LNCaP clone FGC (cell line): ENCODE measurements around a stretch of chr15.

DNA sequence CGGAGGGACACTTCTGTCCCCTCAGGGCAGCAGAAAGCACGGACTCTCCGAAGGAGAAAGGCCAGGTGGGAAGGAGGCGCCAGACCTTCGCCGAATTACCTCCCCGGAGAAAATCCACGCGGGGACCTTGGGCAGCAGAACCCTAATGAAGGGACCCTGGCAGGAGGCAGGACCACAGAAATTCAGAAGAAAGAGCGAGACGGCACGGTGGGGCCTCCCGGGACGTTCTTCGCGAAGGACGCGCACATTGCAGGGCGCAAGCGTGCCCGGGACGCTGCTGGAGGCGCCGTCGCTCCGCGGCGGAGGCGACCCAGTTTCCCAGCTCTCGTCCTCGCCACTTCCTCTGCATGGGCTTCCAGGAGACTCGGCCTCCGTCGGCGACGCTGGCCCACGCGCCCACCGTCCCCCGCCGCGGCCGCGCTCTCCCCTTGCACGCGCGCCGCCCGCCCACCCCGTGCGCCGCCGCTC, 31.9 kb upstream of the SMAD3 start:
- RRBS, 2 experiments = 78 to 81% methylated on average over 15 of the region's 53 CpGs

- RRBS, 2 experiments = no CpG with 5 or more reads among the region's 11 CpGs
Observed at GRCh38 chr15:67086376-67087218, 21.2 kb downstream of the SMAD3 start.

- RRBS, 2 experiments = no CpG with 5 or more reads among the region's 5 CpGs
Observed at GRCh38 chr15:67116860-67117450, 51.6 kb downstream of the SMAD3 start.

GRCh38 chr15:67118585-67119289, 53.3 kb downstream of the SMAD3 start:
- RRBS, 2 experiments = no CpG with 5 or more reads among the region's 6 CpGs

- RRBS, 2 experiments = no CpG with 5 or more reads among the region's 29 CpGs
Observed at GRCh38 chr15:67125084-67126381, 60.1 kb downstream of the SMAD3 start.

DNA sequence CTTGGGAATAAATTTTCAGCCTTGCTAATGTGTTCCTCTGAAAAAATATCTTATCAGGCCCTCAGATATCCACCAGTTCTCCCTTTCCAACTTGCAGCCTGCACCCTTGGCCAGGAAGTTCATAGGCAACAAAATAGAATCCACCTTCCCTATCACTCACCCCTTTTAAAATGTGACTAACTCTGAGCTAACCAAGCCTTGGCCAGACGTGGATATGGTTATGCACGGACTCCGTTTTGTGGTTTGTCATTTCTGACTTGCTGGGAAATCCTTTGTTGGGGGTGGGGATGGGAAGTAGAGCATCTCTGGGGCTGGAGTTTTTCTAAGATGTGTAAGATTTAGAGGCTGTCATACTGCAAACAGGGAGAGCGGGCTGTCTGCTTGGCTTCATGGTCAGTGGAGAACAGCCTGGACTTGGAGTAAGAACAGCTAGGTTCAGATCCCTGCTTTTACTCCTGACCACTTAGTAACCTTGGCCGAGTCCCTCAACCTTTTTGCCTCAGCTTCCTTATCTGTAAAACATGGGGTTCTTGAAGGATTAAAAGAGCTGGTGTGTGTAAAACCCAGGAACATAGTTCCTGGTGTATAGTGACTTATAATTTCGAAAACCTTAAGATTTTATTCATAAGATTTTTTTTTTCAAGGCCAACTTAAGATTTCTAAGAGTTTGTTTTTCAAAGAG, 62.6 kb downstream of the SMAD3 start:
- RRBS, 2 experiments = no CpG with 5 or more reads among the region's 6 CpGs

DNA sequence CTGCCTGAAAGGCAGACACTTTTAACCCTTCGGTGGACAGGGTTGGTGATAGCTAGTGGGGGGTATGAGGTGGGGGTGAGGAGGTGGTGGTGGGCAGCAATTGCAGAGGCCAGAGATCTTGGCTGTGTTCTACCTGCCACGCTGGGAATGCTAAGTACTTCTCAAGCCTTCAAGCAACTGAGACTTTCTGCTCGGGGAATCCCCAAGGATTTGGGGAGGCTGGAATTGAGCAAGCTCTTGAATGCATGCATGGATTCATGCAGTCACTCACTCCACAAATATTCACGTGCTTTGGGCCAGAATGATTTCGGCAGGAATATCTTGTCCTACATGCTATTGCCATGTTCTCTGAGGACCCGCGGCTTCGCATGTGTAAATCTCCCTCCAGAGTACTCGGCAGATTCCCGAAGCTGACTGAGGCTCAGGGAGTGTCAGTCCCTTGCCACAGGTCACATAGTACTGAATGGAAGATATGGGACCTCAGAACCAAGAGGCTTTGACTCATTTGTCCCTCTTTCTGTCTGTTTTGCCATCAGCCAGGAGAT, 65.5 kb downstream of the SMAD3 start:
- RRBS, 2 experiments = no CpG with 5 or more reads among the region's 10 CpGs

GRCh38 chr15:67137672-67138688, 72.6 kb downstream of the SMAD3 start:
- RRBS, 2 experiments = 89% methylated on average over 3 to 4 of the region's 20 CpGs

DNA sequence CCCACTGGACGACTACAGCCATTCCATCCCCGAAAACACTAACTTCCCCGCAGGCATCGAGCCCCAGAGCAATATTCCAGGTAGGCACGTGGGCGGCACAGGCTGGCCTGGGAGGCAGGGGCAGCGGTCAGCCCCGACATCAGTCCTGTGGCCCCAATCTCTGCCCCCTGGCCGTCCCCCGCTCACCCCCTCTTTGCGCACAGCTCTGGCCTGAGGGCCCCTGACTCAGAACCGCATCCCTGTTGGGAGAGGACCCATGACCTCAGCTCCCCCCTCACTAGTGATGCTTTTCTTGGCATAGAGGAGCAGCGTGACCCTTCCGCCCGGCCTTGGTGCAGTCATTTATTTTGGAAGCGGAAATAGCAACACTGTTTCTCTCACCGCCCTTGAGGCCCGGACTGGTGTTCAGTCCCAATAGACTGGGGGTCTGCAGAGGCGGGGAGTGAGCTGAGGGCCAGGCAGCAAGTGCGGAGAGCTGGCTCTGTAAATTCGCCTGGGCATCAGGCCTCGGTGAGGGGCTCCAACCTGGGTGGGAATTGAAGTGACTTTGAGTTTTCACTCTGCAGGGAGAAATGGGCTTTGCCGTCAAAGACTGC, 89.1 kb downstream of the AAGAB start:
- RRBS, 2 experiments = 79 to 90% methylated on average over 4 of the region's 23 CpGs

DNA sequence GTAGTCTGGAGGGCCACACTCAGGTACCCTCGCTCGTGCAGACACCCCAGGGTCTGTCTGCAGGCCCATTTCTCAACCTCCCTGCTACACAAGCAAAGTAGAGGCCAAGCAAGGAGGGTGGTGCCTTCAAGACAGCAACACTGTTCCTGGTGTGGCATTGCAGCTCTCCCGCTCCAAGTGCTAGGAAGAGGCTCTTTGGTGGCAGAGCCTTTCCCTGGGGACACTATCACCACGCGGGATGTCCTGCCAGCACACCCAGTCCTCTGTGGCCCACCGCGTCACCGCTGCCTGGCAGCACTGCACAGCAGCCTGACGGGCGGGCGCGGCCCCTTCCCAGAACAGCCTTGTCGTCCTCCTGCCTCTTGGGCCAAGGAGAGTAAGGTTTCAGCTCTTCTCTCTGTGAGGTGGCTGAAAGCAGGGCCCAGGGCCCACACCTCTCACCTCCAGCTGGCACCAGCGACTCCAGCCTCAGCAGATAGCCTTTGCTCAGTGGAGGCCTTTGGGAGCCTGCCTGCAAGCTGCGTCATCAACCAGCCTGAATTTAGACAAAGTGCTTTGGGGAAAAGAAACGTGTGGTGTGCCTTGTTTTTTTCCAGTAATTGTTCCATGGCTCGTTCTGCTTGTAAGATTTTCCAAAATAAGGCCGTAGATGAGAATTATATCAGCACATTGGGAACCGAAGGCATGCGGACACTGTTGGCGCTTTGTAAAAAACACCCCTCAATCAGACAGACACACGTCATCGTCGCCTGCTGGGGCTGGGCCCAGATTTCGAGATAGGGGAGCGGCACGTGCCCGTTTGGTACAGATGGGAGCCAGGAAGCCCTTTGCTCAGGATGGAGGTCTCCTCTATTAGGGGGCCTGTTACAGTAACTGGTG, 65.0 kb downstream of the AAGAB start:
- RRBS, 2 experiments = no CpG with 5 or more reads among the region's 28 CpGs

DNA sequence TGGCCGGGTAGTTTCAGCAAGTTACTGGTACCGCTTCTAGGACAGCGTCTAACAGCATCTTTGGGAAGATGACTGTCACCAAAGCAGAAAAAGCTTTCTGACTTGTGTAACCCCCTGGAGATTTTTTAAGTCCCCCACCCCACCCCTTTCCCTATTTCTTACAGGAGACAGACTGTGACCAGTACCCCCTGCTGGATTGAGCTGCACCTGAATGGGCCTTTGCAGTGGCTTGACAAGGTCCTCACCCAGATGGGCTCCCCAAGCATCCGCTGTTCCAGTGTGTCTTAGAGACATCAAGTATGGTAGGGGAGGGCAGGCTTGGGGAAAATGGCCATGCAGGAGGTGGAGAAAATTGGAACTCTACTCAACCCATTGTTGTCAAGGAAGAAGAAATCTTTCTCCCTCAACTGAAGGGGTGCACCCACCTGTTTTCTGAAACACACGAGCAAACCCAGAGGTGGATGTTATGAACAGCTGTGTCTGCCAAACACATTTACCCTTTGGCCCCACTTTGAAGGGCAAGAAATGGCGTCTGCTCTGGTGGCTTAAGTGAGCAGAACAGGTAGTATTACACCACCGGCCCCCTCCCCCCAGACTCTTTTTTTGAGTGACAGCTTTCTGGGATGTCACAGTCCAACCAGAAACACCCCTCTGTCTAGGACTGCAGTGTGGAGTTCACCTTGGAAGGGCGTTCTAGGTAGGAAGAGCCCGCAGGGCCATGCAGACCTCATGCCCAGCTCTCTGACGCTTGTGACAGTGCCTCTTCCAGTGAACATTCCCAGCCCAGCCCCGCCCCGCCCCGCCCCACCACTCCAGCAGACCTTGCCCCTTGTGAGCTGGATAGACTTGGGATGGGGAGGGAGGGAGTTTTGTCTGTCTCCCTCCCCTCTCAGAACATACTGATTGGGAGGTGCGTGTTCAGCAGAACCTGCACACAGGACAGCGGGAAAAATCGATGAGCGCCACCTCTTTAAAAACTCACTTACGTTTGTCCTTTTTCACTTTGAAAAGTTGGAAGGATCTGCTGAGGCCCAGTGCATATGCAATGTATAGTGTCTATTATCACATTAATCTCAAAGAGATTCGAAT, 63.9 kb downstream of the AAGAB start:
- RRBS, 2 experiments = no CpG with 5 or more reads among the region's 19 CpGs

- RRBS, 2 experiments = no CpG with 5 or more reads among the region's 8 CpGs
Observed at GRCh38 chr15:67201510-67202875, 52.5 kb downstream of the AAGAB start.

DNA sequence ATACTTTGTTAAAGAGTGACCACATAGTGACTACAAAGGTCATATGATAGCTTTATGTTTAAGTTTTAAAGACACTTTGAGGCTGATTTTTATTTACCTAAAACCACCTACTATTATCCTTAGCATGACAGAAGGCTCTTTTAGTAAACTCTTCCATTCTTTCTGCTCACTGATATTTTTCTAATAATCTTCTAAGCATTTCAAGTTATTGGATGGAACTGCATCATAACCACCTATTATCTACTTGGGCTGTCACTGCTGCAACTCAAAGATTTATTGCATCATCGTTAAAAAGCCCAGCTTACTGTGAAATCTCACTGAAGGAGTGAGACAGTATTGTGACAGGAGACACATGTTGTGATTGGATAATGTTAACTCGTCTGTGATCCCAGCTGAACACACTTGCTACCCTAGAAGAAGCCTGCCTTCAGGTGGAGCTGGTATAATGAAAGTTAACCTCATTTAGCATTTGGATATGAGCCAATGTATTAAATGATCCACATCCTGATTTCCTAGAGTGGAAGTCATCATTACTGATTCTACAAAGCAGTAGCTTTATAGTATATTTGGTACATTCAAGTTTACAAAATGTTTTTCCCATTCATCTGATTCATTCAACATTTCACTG, 138.1 kb downstream of the MAP2K5 start:
- RRBS, 2 experiments = no CpG with 5 or more reads among the region's 2 CpGs

DNA sequence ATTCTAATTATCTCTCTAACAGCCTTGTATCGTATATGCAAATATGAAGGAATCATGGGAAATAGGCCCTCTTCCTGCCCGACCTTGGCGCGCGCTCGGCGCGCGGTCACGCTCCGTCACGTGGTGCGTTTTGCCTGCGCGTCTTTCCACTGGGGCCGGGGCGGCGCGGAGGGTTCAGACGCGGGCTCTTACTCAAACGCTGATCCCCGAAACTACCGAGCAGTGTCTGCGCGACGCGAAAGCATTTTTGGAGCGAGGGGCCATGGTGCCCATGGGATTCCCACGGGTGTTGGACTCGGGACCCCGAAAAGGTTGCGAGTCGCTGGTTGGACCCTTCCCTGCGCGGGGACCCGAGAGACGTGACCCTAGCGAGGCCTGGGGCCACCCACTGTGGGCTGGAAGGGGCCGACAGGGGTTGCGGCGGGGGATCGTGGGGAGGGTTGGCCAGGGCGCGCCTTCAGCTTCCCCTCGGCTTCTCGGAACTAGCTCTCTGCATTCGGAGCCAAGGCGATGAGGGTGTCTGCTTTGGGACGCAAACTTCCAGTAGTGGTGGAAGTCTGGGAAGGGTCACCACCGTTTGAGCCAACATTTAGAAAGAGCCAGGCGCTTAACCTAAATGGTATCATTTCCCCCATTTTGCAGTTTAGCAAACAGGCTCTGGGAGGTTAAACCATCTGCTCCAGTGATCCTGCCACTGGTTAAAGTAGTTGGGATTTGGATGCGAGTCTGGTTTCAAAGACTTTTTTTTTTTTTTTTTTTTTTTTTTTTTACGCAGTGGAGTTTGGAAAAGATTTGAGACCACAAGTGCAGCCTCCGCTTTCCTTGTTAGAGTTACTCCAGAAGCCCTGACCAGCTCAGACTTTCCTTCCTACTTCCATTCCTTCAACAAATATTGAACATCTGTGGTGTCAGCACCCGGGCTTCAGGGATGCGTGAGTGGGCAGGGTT, 15.2 kb downstream of the SKOR1 start:
- RRBS, 2 experiments = no CpG with 5 or more reads among the region's 57 CpGs

DNA sequence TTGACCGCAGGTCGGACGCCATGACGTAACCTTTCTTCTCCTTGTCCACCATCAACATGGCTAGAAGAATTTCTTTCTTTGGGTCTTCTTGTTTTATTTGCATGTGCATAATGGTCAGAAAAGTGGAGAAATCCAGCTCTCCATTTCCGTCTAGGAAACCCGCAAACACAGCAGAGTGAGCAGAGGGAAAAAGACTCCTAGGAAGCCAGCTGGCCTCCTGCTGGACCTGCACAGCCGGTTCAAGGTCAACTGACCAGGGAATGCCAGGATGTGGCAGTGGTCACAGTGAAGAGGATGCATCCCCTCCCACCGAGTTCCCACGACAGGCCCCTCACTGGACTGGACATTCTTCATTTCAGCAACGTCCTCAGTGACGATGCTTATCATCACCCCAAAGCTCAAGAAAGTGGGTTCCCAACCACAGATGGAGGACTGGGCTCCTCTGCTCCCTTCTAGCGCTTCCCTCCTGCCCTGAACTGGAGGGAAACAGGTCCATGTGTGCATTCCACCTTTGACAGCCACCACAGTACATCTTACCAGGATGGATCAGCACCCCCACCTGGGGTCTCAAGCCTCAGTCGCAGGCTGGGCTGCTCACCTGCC, 7.6 kb downstream of the CALML4 start:
- RRBS, 2 experiments = no CpG with 5 or more reads among the region's 13 CpGs

GRCh38 chr15:68205774-68206485, 798 bp upstream of the CALML4 start:
- RRBS, 2 experiments = 86% methylated on average over 4 of the region's 18 CpGs

DNA sequence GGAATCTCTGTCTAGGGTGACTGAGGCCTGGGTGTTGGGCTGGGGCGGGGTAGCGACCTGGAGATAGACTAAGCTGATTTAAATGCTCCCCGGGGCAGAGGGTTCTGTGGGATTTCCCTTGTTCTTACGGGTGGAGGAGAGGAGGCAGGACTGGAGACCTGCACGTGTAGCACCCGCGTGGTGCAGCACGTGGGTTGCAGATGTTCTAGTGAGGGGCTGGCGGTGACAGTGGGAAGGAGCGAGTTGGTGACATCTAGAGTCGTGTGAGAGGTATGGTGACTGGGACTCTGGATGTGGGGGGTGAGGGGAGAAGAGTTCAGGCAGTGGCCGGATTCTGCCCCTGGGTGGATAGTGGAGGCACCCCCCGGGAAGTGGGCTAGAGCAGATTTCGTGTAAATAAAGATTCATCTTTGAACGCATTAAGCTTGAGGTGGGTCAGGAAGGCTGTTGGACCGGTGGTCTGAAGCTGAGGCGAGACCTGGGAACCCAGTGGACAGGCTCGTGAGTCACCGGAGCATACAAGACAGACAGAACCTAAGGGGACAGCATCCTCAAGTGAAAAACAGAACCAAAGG, 498 bp upstream of the CLN6 start:
- RRBS, 2 experiments = 57 to 58% methylated on average over 6 of the region's 19 CpGs

DNA sequence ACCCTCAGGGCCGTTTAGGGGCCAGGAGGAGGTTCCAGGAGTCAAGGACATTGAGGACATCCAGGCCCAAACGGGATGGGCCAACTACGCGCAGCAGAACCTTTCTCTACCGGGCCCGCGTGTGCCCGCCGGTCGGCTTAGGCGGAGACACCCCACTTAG, 99 bp upstream of the FEM1B start:
- RRBS, 2 experiments = 1 to 2% methylated on average over 3 of the region's 11 CpGs

DNA sequence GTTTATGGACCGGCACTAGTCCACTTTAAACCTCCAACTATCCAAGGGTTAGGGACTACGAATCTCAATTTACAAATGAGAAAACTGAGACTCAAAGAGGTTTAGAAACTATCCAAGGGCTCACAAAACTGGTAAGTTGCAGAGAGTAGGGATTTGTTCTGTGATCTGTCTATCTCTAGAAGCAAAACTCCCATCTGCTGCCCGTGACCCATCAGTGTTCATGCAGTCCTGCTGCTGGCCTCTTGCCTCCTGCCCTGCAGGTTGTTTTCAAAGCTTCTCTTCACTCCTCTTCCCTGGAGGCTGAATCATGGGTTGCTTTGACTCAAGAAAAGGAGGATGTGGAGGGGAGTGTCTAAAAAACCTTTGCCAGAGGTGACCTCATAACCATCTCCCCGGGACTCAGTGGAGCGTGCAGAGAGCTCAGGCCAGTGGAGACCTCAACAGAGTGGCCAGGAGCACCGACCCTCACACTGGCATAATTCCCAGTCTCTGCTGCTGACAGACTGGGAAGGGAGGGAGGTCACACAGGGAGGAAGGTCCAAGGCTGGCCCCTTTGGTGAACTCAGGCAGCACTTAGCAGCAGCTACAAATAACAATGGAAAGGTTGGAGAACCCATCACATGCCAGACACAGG, 60.8 kb upstream of the ITGA11 start:
- RRBS, 2 experiments = no CpG with 5 or more reads among the region's 6 CpGs

DNA sequence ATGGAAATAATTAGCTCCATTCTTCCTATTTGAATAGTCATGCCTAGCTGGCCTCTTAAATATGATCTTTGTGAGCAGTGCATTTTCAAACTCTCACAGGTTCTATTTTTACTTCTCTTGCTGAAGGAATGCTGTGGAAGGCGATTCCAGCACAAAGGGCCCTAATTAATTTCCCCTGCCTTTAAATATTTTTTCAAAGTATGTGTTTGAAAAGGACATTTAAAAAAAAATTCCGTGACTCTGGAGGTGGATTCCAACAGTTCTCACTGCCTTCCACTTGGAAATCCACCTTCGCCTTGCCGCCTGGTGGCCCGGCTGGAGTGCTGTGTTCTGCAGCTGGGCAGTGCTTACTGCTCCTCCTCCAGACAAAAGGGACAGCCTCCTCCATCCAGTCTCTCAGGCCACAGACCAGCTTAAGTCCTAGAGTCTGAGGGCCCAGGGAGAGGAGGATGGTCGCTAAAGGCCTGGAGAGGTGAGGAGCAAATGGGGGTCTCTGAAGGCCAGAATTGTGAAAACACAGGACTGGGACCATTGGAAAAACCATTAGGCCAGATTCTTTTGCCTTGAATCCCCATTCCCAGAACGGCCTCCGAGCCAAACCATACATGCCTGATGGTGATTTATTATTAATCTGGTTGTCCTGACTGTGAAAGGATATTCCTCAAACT, 61.4 kb upstream of the CORO2B start:
- RRBS, 2 experiments = no CpG with 5 or more reads among the region's 8 CpGs